Endothelial cell of umbilical vein (primary cell): ENCODE data around the genes COL23A1, GRM6 and HNRNPH1.

DNA sequence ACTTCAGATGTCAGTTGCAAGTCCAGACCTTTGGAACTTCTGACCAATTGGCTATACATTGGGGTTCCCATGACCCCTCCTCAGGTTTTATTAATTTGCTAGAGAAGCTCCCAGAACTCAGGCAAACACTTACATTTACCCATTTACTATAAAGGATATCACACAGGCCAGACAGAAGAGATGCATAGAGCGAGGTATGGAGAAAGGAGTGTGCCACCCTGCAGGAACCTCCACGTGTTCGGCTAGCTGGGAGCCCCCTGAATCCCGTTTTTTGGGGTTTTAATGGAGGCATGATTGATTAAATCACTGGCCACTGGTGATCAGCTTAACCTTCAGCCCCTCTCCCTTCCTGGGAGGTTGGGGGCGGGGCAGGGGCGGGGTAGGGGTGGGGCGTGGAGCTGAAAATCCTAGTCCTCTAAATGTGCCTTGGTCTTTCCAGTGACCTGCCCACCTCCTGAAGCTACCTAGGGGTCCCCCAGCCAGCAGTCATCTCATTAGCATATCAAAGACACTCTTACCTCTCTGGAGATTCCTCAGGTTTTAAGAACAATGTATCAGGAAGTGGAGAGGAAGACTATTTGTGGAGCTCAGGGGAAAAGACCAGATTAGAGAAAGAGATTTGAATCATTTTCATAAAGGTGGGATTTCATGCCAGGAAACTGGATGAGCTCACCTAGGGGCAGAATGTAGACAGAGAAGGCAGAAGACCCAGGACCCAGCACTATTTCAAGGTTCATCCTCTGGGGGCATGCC lies 7.2 kb downstream of the GMCL2 start:
- PRO-cap: no peak
CAGE:
- cytosol, long polyA minus RNA: no peak
- cytosol, long polyA plus RNA: no peak
- long polyA plus RNA: no peak
- nucleus, long polyA minus RNA: no peak
- nucleus, long polyA plus RNA: no peak

DNA sequence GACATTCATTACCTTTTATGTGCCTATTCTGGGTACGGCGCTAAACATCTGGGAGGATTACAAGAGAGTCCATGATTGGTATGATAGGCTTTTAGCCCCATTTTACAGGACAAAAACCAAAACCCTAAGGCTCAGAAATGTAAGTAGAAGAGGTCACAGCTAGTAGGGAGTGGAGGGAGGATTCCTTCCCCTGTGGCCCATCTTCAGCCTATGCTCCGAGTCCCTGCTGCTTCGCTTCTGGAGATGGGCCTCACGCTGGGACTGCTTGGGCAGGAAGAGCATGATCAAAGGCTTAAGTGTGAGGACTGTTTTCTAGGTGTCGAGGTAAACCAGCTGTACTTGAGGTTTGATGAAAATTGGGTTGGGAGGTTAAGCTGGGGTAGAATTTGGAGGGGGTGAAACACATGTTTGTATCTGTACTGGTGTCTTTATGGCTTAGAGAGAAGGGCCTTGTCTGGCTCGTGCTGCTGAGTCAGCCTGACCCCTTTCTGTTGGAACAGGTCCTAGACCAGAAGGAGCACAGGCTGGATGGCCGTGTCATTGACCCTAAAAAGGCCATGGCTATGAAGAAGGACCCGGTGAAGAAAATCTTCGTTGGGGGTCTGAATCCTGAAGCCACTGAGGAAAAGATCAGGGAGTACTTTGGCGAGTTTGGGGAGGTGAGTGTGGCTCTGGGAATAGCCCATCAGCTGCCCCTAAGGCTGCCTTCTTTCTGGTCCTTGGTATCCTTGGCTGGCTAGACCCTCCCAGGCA lies 2.1 kb downstream of the HNRNPAB start:
- PRO-cap: no peak
CAGE:
- cytosol, long polyA minus RNA: no peak
- cytosol, long polyA plus RNA: no peak
- long polyA plus RNA: no peak
- nucleus, long polyA minus RNA: no peak
- nucleus, long polyA plus RNA: no peak

- PRO-cap: no peak
CAGE:
- cytosol, long polyA minus RNA: no peak
- cytosol, long polyA plus RNA: start-site peak on the plus strand at chr5:178209387-178209444, 191 and 177 reads in 2 replicates
- long polyA plus RNA: no peak
- nucleus, long polyA minus RNA: no peak
- nucleus, long polyA plus RNA: no peak
These were observed 4.8 kb downstream of the HNRNPAB start for GRCh38 chr5:178209157-178209592.

DNA sequence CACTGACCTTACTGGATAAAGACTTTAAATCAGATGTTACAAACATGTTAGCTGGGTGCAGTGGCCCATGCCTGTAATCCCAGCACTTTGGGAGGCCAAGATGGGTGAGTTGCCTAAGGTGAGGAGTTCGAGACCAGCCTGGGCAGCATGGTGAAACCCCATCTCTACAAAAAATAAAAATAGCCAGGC lies 12.3 kb downstream of the HNRNPAB start:
- PRO-cap: no peak
CAGE:
- cytosol, long polyA minus RNA: no peak
- cytosol, long polyA plus RNA: no peak
- long polyA plus RNA: no peak
- nucleus, long polyA minus RNA: no peak
- nucleus, long polyA plus RNA: no peak

DNA sequence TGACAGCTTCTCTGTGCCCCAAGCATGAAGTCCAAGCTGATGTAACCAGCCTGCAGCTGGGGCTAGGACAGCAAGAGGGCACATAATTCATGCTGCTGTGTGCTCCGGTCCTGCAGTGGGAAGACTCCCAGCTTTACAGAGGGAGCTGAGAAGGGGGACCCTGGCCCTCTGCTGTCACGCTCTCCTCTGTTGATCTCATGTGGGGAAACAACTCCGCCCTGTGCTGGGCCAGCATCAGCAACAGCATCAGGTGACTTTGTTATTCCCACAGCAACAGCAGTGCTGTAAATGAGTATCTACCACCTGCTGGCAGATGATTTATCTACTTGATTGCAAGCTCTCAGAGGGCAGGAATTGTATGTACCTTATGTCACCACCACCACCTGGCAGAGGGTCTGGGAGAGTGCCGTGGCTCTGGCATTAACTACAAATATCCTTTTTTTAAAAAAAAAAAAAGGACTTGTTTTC lies 176.2 kb downstream of the COL23A1 start:
- PRO-cap: no peak
CAGE:
- cytosol, long polyA minus RNA: no peak
- cytosol, long polyA plus RNA: no peak
- long polyA plus RNA: no peak
- nucleus, long polyA minus RNA: no peak
- nucleus, long polyA plus RNA: no peak

GRCh38 chr5:178589729-178590796 lies at the start of gene COL23A1:
TSS of gene COL23A1 (minus strand) at chr5:178590393.
- PRO-cap: no peak
CAGE:
- cytosol, long polyA minus RNA: no peak
- cytosol, long polyA plus RNA: no peak
- long polyA plus RNA: no peak
- nucleus, long polyA minus RNA: no peak
- nucleus, long polyA plus RNA: no peak

GRCh38 chr5:178995310-178995480 lies at the start of gene GRM6:
TSS of gene GRM6 (minus strand) at chr5:178995320.
- PRO-cap: no peak
CAGE:
- cytosol, long polyA minus RNA: no peak
- cytosol, long polyA plus RNA: no peak
- long polyA plus RNA: no peak
- nucleus, long polyA minus RNA: no peak
- nucleus, long polyA plus RNA: no peak

GRCh38 chr5:179190855-179191279 lies 130.7 kb downstream of the ZNF354C start:
- PRO-cap: no peak
CAGE:
- cytosol, long polyA minus RNA: no peak
- cytosol, long polyA plus RNA: no peak
- long polyA plus RNA: no peak
- nucleus, long polyA minus RNA: no peak
- nucleus, long polyA plus RNA: no peak

DNA sequence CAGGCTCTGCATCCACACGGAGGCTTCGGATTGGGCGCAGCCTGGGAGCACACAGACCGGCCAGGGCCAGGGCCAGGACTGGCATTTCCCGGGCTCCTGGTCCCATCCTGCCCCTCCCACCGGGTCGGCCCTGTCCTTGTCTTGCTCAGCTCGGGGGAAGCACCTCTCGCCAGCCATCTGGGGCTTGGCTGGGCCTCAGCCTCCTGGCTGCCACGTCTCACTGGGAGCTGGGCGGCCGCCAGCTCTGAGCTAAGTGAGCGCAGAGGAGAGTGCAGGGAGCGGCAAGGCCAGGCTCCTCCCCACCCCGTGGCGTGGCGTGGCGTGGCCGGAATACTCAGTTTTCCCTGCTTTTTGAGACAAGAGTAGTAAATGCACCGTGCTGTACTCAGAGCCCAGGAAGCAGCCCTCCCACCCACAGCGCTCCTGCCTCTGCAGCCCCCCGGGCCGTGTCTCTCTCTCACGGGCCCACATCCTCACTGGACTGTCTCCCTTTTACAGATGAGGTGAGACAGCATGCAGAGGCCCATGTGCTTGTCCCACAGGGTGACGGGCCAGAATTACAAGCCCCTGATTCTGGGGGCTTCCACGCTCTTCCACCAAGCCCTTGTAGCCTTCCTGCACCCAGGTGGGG lies 31.0 kb downstream of the ADAMTS2 start:
- PRO-cap: no peak
CAGE:
- cytosol, long polyA minus RNA: no peak
- cytosol, long polyA plus RNA: no peak
- long polyA plus RNA: no peak
- nucleus, long polyA minus RNA: no peak
- nucleus, long polyA plus RNA: no peak

- PRO-cap: no peak
CAGE:
- cytosol, long polyA minus RNA: no peak
- cytosol, long polyA plus RNA: no peak
- long polyA plus RNA: no peak
- nucleus, long polyA minus RNA: no peak
- nucleus, long polyA plus RNA: no peak
These were observed 22.1 kb downstream of the RUFY1 start for GRCh38 chr5:179572442-179572865.

GRCh38 chr5:179574996-179575615 lies 24.8 kb downstream of the RUFY1 start:
- PRO-cap: no peak
CAGE:
- cytosol, long polyA minus RNA: no peak
- cytosol, long polyA plus RNA: no peak
- long polyA plus RNA: no peak
- nucleus, long polyA minus RNA: no peak
- nucleus, long polyA plus RNA: no peak

DNA sequence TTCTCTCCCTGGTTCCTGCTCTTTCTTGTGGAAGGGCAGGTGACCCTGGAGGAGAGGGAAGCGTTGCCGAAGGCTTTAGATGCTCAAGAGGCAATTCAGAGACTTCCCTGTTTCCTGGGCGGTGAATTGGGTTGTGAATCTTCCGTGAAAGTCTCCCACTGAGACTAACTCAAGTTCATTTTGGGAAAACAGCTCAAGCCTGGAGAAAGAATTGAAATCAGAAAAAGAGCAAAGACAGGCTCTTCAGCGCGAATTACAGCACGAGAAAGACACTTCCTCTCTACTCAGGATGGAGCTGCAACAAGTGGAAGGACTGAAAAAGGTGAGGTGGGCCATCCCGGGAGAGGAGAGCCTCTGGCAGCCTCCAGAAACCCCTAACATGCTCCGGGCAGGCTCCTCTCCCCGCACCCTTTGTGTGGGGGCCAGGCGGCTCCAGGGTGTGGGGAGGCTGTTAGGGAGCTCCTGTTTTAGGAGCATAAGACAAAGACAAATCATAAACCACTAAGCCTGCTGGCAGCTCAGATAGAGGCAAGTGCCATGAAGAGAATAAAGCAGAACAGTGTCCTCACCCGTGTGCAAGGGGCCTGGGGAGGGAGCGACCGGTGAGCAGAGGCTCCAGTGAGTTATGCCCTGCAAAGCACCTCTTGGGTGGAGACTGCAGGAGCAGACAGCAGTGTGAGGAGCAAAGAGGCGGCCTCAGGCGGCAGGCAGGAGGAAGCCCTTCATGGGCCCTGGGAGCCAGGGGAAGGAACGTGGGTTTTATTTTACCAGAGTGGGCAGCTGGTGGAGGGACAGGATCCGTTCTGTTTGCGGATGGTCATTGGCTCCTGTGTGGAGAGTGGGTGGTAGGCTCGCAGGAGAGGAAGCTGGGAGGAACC lies 24.7 kb downstream of the HNRNPH1 start:
- PRO-cap: no peak
CAGE:
- cytosol, long polyA minus RNA: no peak
- cytosol, long polyA plus RNA: no peak
- long polyA plus RNA: no peak
- nucleus, long polyA minus RNA: no peak
- nucleus, long polyA plus RNA: no peak

DNA sequence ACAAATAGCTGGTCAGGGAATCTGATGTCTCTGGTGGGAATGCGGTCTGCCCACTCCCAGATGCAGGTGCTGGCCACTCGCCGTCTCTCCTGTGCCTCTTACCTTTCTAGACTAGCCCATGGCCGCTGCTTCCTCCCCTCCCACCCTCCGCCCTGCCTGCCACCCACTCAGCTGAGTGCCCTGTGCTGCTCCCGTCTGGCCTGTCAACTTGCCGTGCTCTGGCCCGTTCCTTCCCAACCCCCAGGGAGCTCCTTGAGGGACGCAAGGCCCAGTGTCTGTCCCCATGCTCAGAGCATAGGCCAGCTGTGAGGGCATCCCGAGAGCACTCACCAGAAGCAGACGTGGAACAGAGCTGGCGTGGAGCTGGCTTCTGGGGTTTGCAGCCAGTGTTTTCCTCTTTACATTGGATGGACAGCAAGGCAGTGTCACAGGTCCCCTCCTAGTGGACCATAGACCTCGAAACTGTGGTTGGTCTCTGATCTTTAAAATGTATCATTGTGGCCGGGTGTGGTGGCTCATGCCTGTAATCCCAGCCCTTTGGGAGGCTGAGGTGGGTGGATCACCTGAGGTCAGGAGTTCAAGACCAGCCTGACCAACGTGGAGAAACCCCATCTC lies 20.1 kb downstream of the HNRNPH1 start:
- PRO-cap: no peak
CAGE:
- cytosol, long polyA minus RNA: no peak
- cytosol, long polyA plus RNA: no peak
- long polyA plus RNA: no peak
- nucleus, long polyA minus RNA: no peak
- nucleus, long polyA plus RNA: no peak

- PRO-cap: no peak
CAGE:
- cytosol, long polyA minus RNA: start-site peak on the minus strand at chr5:179614844-179614856, 21 reads
- cytosol, long polyA plus RNA: no peak
- long polyA plus RNA: no peak
- nucleus, long polyA minus RNA: no peak
- nucleus, long polyA plus RNA: no peak
These were observed 8.7 kb downstream of the HNRNPH1 start for GRCh38 chr5:179614742-179615277.

DNA sequence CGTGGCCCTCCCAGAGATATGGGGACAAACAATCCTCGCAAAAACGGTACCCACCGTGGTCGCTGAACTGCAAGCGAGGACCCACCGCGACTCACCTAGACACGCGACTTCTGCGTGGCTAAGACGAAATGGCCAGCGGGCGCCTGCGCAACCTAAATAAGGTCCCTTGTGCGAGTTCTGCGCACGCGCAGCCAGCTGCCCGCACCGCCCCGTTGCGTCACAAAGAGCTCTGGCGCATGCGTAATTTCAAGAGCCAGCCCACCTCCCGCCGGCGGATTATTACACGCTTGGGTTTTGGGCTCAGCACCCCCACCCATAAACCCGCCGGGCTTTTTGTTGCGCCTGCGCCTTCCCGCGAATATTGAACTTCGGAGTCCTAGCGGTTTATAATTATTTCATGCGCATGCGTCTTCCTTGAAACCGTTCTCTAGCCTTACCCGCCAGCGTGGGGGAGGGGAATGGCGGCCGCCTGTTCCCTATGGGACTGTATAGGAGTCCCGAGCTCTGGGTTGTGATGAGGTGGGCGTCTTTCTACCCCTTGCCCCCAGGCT lies at the start of gene HNRNPH1:
TSS of gene HNRNPH1 (minus strand) at position 131 of the 551 bp plus-strand sequence.
- PRO-cap: bidirectional peak, plus-strand start at position 458 of the sequence, minus-strand start at position 129 of the sequence
CAGE:
- cytosol, long polyA minus RNA: start-site peak on the minus strand centred at position 130 of the sequence, 9 bp wide, 377 reads
- cytosol, long polyA plus RNA: start-site peak on the minus strand centred at position 139 of the sequence, 86 bp wide, 231 and 874 reads in 2 replicates
- long polyA plus RNA: no peak
- nucleus, long polyA minus RNA: start-site peak on the minus strand centred at position 149 of the sequence, 49 bp wide, 1,844 reads
- nucleus, long polyA plus RNA: no peak

GRCh38 chr5:179624092-179625080 lies 915 bp upstream of the HNRNPH1 start:
- PRO-cap: bidirectional peak, plus-strand start at chr5:179624201, minus-strand start at chr5:179624187; bidirectional peak, plus-strand start at chr5:179624449, minus-strand start at chr5:179624391; unidirectional peak, minus-strand start at chr5:179624556
CAGE:
- cytosol, long polyA minus RNA: no peak
- cytosol, long polyA plus RNA: no peak
- long polyA plus RNA: no peak
- nucleus, long polyA minus RNA: no peak
- nucleus, long polyA plus RNA: no peak

DNA sequence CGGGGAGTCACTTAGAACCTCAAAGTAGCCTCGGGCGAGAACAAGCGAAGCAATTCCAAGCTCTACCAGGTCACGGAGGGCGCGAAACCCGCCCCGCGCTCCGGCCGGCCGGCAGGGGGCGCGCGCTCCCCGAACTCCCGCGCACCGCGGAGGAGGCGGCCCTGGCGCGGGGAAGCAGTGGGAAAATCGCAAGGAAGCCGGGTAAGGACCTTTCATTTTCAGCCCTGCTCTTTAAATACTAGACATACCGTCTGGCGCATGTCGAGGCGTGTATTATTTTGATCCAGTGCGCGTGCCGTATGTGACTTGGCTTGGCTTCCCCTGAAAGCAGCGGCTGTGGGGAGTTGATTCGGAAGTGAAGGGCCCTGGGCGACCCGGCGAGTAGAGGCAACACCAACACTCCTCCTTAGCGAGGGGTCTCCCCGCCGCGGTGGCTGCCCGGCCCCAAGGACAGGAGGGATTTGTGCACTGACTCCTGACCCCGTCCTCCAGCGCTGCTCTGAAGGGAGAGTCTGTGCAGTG lies 22.9 kb downstream of the CBY3 start:
- PRO-cap: no peak
CAGE:
- cytosol, long polyA minus RNA: no peak
- cytosol, long polyA plus RNA: no peak
- long polyA plus RNA: no peak
- nucleus, long polyA minus RNA: no peak
- nucleus, long polyA plus RNA: no peak

GRCh38 chr5:179705900-179706502 lies 7.2 kb downstream of the CANX start:
- PRO-cap: no peak
CAGE:
- cytosol, long polyA minus RNA: start-site peak on the plus strand at chr5:179706282-179706330, 284 reads
- cytosol, long polyA plus RNA: start-site peak on the plus strand at chr5:179706282-179706330, 445 and 906 reads in 2 replicates
- long polyA plus RNA: start-site peak on the plus strand at chr5:179706282-179706330, 630 and 681 reads in 2 replicates
- nucleus, long polyA minus RNA: start-site peak on the plus strand at chr5:179706283-179706330, 218 reads
- nucleus, long polyA plus RNA: start-site peak on the plus strand at chr5:179706283-179706330, 359 and 629 reads in 2 replicates

- PRO-cap: bidirectional peak, plus-strand start at chr5:179765695, minus-strand start at chr5:179765576
CAGE:
- cytosol, long polyA minus RNA: no peak
- cytosol, long polyA plus RNA: no peak
- long polyA plus RNA: no peak
- nucleus, long polyA minus RNA: no peak
- nucleus, long polyA plus RNA: no peak
These were observed 28.4 kb upstream of the LTC4S start for GRCh38 chr5:179765150-179765991.

DNA sequence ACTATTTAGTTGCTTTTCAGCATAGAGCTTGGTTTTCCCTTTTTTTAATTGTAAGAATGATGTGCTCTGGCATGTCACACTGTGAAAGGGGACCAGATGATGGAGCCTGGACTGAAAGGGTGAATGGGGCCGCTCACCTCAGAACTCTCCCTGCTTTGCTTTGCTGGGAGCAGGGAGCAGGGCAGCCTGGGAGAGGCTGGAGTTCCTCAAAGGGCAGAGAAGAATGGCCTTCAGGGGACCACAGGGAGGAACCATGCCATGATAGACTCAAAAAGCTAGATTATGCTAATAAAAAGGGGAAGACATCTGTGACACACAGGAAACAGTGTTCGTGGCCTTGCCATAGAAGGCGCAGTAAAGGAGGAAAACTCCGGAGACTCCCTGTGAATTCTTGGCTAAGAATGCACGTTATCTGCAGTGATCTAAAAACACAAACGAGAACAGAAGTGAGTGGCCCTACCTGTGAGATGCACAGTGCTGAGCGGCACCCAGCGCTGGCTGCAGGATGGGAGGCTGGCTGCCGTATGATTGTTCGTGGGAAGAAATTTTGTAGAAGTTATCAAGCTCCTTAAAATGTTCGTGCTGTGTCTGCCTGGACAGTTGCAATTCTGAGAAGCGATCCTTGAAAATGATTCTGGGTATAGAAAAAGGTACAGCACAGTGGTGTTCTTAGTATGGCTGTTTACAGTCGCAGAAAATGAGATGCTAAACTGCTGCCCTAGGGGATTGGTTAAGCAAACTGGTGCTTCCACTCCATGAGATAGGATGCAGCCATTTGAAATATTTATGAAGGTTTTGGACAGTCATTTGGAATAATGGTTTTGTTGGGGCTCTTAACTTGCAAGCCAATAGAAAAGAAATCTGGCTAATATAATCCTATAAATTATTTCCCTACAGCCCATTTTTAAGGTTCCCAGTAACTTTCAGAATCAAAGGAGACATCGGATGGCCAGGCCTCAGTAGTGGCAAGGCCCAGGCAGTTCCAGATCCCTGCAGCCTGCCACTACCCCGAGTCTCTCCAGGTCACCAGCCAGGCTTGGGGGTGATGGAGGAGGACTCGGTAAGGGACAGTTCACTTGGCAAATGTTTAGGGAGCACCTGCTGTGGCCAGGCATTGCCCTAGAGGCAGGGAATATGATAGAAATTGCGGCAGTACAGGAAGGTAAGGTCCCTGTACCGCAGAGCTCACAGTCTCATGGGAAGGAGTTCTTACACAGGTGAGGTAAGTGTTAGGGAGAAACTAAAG lies 15.6 kb upstream of the LTC4S start:
- PRO-cap: no peak
CAGE:
- cytosol, long polyA minus RNA: no peak
- cytosol, long polyA plus RNA: no peak
- long polyA plus RNA: no peak
- nucleus, long polyA minus RNA: no peak
- nucleus, long polyA plus RNA: no peak